ENCODE measurements around the gene H2BK1.

GRCh38 chr7:150516446-150516900 is 1.8 kb downstream of the GIMAP7 start:
- PRO-cap: no peak

GRCh38 chr7:150732000-150732389 is 5.2 kb upstream of the GIMAP5 start:
- PRO-cap: no peak

GRCh38 chr7:150748282-150748785 is 11.1 kb downstream of the GIMAP5 start:
- PRO-cap: no peak

GRCh38 chr7:150778794-150779156 is 21.4 kb downstream of the TMEM176B start:
- PRO-cap: no peak

- PRO-cap: bidirectional peak, plus-strand start at chr7:150974761, minus-strand start at chr7:150974498
Observed at GRCh38 chr7:150974386-150975456, 3.4 kb downstream of the KCNH2 start.

- PRO-cap: no peak
Observed at GRCh38 chr7:150988377-150989352, 2.2 kb upstream of the NOS3 start.

GRCh38 chr7:150993248-150994022 is 2.6 kb downstream of the NOS3 start:
- PRO-cap: no peak

DNA sequence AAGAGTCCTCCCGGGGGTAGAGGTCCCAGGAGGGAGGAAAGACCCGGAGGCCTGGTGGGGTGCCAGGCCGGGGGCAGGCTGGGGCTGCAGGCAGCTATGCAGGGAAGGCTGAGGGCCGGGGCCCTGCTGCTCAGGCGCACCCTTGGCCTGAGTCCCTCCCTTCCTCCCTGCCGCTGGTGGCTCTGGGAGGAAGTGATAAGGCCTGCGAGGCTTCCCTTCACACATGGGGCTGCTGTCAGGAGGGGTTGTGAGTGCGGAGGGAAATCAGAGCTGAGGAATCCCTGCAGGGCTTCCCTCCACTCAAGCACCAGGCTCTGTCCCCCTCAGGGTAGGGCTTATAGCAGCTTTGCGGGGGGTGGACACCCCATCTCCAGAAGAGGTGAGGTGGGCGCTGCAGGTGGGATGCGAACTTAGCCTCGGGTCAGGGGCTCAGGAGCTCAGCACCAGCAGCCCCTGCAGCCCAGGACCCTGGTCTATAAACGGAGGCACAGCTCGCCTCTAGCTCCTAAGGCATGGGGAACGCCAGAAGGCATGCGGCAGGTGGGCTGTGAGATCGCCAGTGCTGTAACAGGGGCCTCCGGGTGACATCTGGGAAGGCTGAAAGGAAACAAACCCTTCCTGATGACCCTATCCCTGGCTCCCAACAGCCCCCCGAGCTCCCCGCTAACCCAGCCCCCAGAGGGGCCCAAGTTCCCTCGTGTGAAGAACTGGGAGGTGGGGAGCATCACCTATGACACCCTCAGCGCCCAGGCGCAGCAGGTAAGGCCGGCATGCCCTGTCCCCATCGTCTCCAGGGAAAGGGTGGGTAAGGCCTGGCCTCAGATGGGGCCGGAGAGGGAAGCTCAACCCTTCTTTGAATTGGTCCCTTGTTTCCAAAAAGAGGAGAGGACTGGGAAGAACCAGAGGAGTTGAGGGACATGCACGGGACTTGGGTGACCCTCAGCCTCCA is 4.0 kb downstream of the NOS3 start:
- PRO-cap: no peak

- PRO-cap: unidirectional peak, minus-strand start at chr7:151014450
Observed at GRCh38 chr7:151014041-151014697, 10.1 kb downstream of the ATG9B start.

- PRO-cap: bidirectional peak, plus-strand start at chr7:151027283, minus-strand start at chr7:151027172
Observed at GRCh38 chr7:151027039-151027668, 1.1 kb upstream of the ABCB8 start.

- PRO-cap: no peak
Observed at GRCh38 chr7:151050838-151051638, 2.7 kb downstream of the ASIC3 start.

DNA sequence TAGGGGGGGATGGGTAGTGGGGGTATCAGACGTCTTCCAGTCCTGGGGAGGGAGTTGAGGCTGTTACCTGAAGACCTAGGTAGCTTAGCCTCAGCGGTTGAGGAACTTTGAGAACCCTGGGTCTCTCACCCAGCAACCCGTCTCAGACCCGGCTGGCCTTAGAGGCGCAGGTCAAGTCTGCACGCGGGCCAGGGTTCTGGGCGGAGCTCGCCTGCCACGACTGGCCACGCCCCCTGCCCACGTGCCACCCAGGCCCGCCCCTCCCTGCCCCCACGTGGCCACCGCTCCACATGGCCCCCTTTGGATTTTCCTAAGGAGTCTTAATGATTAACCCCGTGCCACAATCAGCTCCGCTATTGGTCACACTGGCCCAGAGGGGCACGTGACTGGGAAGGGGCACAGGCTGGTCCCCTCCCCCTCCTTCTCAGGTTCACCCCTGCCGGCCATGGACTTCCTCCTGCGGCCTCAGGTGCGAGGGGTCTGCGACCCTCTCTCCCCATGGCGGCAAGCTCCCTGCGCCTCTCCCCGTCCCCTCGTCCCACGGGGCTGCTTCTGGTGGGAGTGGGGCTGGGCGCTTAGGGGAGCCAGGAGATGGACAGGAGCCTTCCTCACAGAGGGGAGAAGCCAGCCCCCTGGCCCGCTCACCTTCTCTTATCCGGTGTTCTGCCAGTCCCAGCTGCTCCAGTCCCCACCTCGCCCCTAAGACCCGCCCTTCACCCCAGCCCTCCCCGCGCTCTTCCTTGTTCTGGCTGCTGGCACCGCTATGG is 3.0 kb downstream of the SLC4A2 start:
- PRO-cap: no peak

- PRO-cap: no peak
Observed at GRCh38 chr7:151088589-151088836, 2.2 kb downstream of the AGAP3 start.

DNA sequence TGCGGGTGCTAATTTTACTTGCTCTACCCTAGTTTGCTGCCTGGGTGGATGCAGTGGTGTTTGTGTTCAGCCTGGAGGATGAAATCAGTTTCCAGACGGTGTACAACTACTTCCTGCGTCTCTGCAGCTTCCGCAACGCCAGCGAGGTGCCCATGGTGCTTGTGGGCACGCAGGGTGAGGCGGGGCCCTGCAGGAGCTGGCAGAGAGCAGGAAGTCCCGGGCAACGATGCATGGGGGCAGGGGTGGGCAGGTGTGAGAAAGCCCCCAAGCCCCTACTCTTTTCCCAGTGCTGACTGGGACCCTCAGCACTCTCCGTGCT is 31.3 kb downstream of the AGAP3 start:
- PRO-cap: no peak

DNA sequence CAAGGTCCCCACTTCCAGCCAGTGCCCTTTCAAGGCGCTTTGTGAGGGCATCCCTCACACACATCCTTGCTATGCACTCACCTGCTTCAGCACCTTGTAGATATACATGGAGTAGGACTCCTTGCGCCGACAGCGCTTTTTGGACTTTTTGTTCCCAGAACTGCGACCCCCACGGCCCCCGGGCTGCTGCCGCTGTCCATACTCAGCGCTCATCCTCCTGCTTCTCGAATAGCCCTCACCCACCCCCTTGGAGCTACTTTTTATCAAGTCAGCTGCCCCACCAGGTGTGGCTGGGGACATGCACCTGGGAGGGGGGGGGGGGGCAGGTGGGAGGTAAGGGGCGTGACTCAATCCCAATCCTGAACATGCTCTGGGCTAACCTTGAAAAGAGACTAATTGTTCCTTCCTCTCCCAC is at the start of gene H2BK1:
TSS of gene H2BK1 (minus strand) at position 383 of the 415 bp plus-strand sequence.
- PRO-cap: no peak

DNA sequence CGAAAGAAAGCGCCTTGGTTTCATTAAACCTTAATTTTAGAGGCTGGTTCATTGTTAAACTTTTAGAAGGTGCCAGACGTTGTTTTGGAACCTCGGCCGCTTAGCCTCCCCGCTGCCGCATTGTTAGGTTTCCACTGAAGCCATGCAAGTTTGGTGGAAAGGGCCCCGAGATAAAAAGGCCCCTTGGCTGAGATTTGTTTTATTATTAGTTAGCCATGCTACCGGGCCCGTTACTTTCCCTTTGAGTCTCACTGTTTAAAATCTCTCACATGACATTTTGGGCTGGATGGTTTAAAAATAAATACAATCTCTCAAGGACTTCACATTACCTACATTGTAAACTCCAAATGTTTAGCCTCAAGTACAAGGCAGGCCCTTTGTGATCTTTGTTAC is 744 bp upstream of the ABCF2 start:
- PRO-cap: no peak

DNA sequence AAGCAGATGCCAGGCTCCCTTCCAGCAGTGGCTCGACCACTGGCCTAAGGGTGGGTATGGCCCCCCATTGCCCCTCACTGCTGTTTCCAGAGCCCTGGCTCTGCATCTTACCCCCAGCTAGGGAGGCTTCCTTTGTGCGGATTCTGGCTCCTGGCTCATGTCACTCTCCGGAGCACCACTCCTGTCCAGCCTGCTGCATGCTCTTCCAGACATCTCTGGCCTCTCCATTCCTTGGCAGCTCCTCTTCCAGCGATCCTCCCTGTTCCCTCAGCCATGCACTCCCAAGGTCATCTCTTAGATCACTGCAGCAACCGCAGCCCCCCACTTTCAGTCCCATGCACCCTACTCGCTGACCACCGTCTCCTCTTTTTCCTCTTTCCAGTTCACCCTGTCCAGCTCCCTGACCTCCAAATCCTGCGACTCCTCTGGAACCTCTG is 6.8 kb upstream of the SMARCD3 start:
- PRO-cap: no peak

DNA sequence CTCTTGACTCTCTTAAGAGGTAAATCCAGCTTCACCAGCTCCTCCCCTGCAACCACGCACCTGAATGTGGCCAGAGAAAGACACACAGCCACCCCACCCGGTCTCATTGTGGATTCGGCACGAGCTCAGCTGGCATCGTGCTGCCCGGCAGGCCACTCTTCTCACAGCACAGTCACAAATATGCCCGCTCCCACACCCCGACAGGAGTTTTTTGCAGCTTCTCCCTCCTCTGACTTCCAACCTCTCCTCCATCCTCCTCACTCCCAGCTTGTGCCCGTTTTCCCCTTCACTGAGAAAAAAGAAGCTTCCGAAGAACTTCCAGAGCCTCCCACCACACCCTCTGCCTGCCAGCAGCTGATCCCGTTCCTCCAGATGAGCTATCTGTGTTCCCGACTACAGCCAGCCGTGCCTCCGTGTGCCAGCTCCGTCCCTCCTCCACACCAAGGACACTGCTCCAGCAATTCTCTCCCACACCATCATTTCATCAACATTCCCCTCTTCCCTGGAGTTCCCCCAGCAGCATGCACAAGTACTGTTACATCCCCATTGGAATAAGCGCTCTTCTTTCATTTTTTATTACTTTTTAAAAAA is 8.1 kb upstream of the SMARCD3 start:
- PRO-cap: no peak

GRCh38 chr7:151276746-151277773 is 28.6 kb upstream of the SMARCD3 start:
- PRO-cap: no peak

DNA sequence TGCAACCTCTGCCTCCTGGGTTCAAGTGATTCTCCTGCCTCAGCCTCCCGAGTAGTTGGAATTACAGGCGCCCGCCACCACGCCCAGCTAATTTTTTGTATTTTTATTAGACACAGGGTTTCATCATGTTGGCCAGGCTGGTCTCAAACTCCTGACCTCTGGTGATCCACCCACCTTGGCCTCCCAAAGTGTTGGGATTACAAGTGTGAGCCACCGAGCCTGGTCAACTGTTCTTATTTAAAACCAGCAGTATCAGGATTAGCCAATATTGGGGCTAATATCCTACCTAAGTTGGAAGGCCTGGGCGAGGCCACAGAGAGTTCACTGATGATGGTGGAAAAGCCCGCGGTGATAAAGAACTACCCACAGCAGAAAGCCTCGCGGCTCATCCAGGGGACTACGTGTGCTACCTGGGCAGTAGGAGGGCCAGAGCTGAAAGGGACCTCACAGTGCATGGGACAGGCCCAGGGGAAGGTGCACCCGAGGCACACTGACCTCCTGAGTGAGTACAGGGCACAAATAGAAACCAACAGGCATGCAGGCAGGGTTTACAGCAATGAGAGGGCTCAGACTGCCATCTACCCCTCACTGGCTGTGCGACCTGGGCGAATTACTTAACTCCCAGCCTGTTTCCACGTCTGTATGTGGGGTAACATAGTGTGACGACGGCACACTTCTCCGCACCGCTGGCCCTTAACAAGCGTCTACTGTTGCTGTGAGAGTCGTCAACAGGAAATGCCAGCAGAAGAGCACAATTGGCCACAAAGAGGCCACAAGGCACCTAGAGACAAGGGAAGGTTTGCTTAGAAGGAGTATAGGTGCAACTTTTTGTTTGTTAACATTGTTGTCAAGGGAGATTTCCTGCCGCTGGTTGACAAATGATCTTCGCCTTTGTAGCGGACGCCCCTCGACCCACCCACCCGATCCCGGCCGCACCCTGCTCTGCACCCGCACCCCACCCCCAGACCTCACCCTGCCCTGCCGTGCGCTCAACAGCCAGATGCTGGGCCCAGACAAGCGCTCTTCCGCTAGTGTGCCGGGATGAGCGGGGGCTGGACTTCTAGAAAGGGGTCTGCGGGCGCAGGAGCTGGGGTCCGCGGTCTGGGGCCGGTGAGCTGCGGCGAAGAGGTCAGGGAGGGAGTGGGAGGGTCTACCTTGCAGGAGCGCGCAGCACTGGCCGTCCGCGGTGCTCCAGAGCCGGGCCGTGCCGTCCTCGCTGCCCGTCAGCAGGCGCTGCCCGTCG is 1.1 kb downstream of the WDR86 start:
- PRO-cap: no peak